ENCODE measurements around the genes H3C11, ZNF165 and ZKSCAN4.

DNA sequence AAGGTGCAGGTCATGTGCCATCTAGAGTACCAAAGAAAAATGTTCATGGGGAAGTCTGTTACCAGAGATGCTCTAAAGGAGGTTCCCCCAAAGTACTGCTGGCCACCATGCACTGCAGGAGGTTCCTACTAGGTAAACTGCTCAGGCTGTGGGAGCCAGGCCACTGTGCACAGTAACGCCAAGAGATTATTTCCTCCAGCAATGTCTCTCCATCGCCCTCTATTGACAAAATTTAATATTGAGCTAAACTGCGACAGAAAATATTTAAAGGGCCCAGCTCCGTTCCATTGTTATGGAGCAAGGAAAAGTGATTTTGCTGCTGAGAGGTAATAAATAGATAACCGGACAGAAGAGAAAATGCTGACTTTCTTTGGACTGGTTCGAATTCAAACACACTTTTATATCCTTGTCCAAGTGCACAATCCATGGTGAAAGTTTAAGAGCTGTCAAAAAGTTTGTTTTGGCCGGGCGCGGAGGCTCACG lies 55.5 kb downstream of the H2BC13 start:
- RRBS = 0% methylated on average over 1 of the region's 10 CpGs

GRCh38 chr6:27775865-27776348 lies 31.8 kb downstream of the H2BC13 start:
- RRBS = no CpG with 5 or more reads among the region's 8 CpGs

DNA sequence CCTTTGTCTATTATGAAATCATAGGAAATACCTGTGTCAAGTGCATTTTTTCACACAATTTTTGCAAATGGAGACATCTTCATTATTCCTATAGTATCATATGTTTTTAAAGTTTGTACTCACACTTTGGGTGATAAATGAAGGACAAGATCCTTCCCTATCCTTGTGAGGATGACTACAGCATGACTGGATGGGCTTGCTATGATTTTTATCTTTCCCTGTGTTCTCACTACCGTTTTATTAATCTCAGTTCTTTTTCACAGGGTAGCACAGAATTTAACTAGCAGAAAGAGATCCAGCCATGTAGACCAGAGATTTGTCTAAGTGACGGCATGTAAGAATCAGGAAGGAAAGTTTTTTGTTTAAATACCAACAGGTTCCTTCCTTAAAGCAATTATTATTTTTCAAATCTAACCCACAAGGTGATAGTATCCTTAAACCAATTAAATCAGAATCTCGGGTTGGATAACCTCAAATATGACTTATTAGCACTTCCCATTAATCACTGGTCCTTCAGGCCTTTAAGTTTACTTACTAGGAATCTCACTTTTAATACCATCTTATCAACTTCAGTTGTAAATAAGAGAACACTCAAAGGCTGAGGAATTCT lies 1.4 kb downstream of the H4C12 start:
- RRBS = no CpG with 5 or more reads among the region's 3 CpGs

DNA sequence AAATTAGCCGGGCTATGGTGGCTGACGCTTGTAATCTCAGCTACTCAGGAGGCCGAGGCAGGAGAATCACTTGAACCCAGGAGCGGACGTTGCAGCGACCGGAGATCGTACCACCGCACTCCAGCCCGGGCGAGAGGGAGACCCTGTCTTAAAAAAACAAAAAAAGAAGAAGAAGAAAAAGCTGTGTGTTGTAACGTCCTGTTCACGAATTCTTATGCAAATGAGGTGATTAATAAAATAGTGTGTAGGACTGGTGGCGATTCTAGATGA lies 285 bp upstream of the H2AC16 start:
- RRBS = no CpG with 5 or more reads among the region's 14 CpGs

GRCh38 chr6:27865896-27866504 lies 883 bp downstream of the H2AC16 start:
- RRBS = 1% methylated on average over 4 of the region's 23 CpGs

DNA sequence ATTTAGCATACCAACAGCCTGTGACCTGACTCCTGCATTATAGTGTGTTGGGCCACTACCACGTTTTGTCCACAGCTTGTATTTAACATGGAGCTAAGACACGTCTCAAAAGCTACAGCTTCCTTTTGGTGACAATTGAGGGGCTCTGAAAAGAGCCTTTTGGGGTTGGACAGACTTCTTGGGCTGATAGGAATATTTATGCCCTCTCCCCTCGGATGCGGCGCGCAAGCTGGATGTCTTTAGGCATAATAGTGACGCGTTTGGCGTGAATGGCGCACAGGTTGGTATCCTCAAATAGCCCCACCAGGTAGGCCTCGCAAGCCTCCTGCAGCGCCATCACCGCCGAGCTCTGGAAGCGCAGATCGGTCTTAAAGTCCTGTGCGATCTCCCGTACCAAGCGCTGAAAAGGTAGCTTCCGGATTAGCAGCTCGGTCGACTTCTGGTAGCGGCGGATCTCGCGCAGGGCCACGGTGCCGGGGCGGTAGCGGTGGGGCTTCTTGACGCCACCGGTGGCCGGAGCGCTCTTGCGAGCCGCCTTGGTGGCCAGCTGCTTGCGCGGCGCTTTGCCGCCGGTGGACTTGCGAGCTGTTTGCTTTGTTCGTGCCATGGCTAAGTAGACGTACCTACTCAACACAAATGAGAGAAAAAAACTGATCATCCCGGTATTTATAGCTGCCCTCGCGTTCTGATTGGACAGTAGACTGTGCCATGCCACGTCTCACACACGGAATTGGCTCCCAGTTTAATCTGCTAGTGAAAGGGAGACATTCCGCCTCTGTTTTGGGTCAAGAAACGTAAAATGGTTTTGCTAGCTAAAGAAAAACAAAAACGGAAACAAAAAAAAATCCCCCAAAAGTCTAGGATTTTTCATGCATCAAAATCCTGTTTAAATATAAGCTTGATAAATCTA lies at the start of gene H3C11:
H3C11 (minus strand) TSS at position 638 of the 910 bp plus-strand sequence.
- RRBS = 0% methylated on average over 1 of the region's 52 CpGs

- RRBS = no CpG with 5 or more reads among the region's 6 CpGs
Observed at GRCh38 chr6:27872619-27872820, 374 bp upstream of the H3C11 start.

DNA sequence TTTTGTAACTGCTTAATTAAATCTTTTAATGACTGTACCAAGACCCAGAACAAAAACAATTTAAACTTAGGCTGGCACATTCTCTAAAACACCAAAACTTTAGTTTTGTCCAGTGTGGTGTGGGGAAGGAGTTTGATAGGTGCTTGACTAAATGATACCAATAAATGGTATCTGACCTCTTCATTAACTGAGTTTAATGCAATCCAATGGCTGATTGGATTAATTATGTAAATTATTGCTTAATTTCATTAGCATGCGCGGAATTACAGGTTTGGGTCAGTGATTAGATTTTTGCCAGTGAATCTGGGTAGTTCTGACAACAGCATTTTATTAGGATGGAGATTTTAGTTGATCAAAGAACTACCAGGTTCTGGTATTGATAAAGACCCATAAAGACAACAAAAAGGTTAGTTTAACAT lies 825 bp upstream of the H3C12 start:
- RRBS = no CpG with 5 or more reads among the region's 2 CpGs

- RRBS = no CpG with 5 or more reads among the region's 8 CpGs
Observed at GRCh38 chr6:28002991-28003744, 46.1 kb downstream of the OR2B6 start.

GRCh38 chr6:28079761-28080662 lies at the start of gene ZNF165:
Gene ZNF165 (plus strand): TSS chr6:28080568.
- RRBS = no CpG with 5 or more reads among the region's 33 CpGs

DNA sequence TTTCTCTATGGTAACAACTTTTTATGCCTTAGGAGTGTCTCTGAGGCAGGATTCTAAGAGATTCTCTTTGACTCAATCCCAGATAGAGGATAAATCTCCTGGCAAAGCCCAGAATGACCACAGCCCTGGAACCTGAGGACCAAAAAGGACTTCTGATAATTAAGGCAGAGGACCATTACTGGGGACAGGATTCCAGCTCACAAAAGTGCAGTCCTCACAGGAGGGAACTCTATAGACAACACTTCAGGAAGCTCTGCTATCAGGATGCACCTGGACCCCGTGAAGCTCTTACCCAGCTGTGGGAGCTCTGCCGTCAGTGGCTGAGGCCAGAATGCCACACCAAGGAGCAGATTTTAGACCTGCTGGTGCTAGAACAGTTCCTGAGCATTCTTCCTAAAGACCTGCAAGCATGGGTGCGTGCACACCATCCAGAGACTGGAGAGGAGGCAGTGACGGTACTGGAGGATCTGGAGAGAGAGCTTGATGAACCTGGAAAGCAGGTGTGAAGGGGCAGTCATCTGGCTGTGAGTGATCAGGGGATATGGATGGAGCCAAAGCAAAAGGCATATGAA lies 1.0 kb downstream of the ZSCAN16 start:
- RRBS = no CpG with 5 or more reads among the region's 4 CpGs

DNA sequence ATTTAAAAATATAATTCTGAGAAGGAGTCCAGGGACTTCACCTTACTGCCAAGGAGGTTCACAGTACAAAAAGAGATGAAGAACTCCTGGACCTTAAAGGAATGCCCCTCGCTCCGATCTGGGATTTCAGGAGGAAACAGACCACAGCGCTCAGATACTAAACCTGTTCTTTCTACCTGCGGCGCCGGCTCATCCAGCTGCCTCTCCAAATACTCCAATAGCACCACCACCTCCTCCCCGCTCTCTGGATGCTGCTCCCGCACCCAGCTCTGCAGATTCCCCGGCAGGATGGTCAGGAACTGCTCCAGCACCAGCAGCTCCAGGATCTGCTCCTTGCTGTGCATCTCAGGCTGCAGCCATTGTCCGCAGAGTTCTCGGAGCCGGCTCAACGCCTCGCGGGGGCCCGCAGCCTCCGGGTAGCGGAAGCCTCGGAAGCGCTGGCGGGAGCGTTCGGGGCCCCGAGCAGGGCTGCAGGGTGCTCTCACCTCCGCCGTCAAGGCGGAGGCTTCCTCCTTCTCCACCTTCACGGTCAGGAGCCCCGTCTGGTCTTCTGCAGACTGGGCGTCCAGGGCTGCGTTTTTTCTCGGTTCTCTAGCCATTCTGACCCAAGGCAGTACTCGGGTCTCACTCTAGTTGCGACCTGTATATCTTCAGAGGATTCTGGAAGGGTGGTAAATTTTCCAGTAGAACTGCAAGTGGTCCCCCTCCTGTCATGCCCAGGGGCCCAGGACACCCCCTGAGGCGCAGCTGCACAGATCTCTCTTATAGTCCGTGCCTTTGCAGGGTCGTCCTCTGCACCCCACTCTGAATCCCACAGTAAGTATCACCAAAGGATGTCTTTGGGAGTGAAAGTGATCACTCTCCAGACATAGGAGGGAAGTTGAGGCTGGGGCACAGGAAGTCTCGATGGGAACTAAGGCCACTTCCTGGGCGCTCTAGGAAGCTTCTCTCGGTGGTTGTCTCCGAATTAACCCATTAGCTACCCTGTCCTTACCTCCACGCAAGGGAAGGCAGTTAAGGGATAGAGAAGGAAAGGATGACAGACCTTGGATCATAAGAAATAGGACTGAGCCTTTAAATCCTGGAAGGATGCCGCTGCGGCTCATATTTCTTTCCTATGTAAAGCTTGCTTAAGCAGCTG lies at the start of gene ZKSCAN4:
ZKSCAN4 (minus strand) TSS at position 888 of the 1,141 bp plus-strand sequence.
- RRBS = 0% methylated on average over 3 of the region's 44 CpGs

DNA sequence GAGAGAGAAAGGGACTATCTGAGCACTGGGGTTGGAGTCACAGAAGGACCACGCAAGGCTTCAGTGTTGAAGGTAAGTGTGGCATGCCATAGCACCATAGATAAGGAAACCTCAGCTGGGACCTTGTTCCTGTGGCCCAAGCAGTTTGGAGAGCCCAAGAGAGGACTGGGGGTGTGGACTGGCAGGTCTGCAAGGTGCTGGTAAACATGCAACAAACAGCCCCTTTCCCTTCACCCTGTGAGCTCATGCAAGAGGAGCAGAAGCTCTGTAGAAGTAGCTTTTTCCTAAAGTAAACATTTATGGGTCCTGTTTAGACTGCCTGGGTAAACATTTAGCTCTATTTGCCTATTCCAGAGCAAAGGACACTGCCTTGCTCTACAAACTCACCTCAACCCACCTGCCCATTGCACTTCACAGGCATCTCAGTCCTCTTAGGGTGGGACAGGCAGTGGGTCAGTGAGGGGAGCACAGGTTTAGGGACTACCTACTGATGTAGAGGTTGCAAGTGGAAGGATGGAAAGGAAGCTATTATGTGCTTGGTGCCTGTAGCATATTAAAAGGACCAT lies 12.1 kb downstream of the ZSCAN31 start:
- RRBS = no CpG with 5 or more reads among the region's 1 CpG

DNA sequence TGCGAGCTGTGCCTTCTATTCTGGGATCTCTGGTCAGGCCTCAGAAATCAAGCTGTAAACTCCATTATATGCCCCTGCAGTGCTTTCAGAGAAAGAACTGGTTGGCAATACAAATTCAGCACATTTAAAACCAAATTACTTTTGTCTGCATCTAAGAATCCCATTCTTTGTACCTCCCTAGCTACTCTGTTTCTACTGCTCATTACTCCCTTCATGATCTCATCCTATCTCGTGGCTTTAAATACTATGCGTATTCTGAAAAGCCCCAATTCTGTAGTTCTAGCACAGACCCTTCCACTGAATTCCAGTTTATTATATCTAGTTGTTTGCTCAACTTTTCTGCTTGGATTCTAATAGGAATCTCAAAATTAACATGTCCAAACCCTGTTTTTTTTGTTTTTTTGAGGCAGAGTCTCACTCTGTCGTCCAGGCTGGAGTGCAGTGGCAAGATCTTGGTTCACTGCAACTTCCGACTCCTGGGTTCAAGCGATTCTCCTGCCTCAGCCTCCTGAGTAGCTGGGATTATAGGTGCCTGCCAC lies 4.9 kb downstream of the ZSCAN12 start:
- RRBS = no CpG with 5 or more reads among the region's 6 CpGs

DNA sequence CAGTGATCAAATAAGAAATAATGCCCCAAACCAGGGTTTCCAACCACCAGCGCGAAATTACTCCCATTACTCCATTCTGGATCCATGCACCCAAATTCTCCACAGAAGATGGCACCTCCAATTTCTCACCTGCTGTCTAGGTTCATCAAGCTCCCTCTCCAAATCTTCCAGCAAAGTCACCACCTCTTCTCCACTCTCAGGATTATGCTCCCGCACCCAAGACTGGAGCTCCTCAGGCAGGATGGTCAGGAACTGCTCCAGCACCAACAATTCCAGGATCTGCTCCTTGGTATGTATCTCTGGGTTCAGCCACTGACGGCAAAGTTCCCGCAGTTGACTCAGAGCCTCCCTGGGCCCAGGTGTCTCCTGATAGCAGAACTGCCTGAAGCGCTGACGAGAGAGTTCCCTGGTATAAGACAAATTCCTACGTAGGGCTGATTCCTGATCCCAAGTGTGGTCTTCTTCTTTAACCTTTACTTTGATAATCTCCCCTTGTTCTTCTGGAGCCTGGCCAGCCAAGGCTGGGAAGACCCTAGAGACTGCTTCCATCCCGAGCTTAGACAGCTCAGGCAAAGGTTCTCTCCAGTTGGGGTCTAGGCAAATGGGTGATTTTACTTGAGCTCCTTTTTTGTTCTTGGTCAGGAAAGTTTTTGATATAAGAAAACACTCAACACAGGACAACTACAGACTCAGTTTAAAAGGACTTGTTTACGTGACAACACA lies 768 bp downstream of the SCAND3 start:
- RRBS = no CpG with 5 or more reads among the region's 10 CpGs

- RRBS = no CpG with 5 or more reads among the region's 16 CpGs
Observed at GRCh38 chr6:28710151-28710879, 123.2 kb upstream of the SCAND3 start.

DNA sequence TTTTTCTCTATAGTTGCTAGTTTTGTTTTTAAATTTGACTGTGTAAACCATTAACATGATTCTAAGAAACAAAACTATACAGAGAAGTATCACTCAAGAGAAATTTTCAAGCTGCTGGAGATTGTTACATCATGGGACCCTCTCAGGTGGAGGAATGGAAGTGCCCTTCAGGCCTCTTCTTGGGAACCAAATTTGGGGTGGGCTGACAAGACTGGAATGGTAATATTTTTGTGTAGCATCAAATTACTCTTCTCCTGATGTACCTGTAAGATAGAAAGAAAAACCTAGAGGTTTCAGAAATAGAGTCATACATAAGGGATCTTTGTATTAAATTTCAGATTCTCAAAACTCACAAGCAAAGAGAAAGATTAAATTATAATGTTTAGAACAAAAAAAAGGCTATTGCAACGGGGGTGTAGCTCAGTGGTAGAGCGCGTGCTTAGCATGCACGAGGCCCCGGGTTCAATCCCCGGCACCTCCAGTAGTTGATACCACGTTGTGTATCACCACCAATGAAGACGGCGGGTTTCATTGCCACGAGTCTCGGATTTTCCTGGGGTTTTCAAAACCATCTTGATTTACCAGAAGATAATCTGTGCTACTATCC lies 132.3 kb upstream of the SCAND3 start:
- RRBS = no CpG with 5 or more reads among the region's 11 CpGs

GRCh38 chr6:28727029-28727633 lies 140.0 kb upstream of the SCAND3 start:
- RRBS = no CpG with 5 or more reads among the region's 6 CpGs

DNA sequence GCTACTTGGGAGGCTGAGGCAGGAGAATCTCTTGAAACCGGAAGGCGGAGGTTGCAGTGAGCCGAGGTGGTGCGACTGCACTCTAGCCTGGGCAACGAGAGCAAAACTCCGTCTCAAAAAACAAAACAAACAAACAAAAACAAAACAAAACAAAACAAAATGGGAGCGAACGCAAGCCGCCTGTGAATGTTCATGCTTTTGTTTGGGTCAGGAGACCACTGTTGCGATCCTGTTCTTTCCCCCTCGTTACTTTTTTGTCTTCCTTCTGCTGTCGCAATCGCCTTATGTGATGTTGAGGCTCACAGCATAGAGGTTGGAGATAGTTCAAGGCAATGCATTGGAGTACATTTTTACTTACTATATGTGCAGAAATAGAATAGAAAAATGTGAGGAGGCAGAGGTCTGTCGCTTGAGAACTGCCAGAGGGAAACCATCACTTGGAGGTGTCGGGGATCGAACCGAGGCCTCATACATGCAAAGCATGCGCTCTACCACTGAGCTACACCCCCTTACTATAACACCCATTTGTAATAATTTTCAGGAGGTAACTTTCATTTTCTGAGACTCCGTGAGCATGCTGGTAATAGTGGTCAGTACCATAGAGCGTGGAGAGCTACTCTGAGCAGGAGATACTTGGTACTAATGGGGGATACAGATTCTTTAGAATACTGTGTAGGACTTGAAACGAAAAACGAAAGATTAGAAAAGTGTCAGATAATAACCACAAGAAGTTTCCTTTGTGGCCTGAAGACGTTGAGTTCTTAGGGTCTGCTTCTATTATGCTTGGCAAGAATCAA lies 121.2 kb downstream of the TRIM27 start:
- RRBS = no CpG with 5 or more reads among the region's 23 CpGs

- RRBS = no CpG with 5 or more reads among the region's 11 CpGs
Observed at GRCh38 chr6:28884291-28884832, 39.4 kb downstream of the TRIM27 start.